Neutrophil (primary cell): ENCODE measurements around the gene UGT1A5.

DNA sequence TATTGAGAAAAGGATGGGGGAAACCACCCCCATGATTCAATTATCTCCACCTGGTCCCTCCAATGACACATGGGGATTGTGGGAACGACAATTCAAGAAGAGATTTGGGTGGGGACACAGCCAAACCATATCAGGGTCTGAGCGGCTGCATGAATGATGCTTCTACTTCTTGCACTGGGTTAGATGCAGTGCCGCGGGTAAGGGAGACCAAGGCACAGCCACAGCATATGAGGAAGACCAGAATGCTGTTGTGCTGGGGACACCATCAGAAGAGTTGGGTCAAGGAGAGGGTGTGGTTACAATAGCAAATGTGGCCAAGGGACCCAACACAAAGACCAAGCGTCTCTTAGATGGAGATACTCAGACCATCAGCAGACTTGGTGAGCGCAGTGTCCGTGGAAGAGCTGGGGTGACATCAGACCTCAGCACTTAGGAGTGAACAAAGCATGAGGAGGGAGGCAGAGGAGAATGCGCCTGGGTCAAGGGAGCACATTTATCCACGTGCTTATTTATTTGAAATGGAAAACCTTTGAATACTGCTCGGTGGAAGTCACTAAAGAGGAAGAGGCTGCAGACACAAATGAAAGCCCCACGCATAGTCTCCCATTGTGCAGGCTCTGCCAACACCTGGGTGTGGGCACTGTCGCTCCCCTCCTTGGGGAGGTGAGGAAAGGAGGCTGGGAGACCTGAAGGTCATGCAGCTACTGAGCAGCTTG is 60.0 kb upstream of the ATG16L1 start:
- PRO-cap = no peak

- PRO-cap = no peak
Observed at GRCh38 chr2:233196373-233196707, 55.1 kb upstream of the ATG16L1 start.

DNA sequence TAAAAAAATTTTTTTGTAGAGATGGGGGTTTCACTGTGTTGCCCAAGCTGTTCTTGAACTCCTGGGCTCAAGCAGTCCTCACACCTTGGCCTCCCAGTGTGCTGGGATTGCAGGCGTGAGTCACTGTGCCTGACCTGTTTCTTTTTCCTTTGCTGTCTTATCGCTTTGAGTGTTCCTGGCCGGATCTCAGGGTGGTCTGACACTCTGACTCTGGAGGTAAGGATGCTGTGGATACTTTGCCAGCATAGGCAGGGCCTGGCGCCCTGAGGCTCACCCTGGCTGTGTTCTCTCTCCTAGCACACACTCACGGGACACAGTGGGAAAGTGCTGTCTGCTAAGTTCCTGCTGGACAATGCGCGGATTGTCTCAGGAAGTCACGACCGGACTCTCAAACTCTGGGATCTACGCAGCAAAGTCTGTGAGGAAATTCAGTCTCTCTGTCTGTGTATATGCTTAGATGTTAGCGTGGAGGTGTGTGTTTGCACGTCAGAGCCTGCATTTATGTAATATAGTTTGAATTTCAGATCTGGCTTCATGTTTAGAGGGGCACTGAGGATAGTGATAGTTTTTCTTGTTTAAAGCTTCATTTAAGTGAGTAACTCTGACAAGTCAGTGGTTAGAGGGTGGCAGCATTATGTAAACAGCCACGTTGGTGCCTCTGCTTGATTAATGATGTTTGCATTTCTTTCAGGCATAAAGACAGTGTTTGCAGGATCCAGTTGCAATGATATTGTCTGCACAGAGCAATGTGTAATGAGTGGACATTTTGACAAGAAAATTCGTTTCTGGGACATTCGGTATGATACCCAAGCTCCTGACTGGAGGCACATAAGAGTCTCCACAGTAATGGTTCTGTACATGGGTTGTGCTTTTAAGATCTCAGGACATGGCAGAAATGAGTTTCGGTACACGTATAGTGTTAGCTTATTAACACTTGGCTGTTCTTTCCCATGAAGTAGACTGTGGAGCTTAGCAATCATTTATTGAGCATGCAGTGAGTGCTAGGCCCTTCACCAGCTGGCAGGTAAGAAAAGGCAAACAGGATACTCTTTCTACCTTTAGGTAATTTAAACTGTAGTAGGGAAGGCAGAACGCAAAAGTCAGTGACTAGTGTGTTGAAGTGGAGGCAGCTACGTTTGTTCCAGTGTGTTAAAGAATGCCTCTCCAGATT is 17.7 kb upstream of the SAG start:
- PRO-cap = no peak

- PRO-cap = no peak
Observed at GRCh38 chr2:233359027-233359808, 4.9 kb downstream of the DGKD start.

DNA sequence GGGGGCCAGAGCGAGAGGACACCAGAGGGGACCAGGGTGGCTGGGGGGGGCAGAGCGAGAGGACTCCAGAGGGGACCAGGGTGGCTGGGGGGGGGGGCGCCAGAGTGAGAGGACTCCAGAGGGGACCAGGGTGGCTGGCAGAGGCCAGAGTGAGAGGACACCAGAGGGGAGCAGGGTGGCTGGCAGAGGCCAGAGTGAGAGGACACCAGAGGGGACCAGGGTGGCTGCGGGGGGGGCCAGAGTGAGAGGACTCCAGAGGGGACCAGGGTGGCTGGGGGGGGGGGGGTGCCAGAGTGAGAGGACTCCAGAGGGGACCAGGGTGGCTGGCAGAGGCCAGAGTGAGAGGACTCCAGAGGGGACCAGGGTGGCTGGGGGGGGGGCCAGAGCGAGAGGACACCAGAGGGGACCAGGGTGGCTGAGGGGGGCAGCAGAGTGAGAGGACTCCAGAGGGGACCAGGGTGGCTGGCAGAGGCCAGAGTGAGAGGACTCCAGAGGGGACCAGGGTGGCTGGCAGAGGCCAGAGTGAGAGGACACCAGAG is 42.7 kb downstream of the DGKD start:
- PRO-cap = no peak

GRCh38 chr2:233421439-233421987 is 67.2 kb downstream of the DGKD start:
- PRO-cap = no peak

GRCh38 chr2:233423190-233423862 is 69.0 kb downstream of the DGKD start:
- PRO-cap = no peak

DNA sequence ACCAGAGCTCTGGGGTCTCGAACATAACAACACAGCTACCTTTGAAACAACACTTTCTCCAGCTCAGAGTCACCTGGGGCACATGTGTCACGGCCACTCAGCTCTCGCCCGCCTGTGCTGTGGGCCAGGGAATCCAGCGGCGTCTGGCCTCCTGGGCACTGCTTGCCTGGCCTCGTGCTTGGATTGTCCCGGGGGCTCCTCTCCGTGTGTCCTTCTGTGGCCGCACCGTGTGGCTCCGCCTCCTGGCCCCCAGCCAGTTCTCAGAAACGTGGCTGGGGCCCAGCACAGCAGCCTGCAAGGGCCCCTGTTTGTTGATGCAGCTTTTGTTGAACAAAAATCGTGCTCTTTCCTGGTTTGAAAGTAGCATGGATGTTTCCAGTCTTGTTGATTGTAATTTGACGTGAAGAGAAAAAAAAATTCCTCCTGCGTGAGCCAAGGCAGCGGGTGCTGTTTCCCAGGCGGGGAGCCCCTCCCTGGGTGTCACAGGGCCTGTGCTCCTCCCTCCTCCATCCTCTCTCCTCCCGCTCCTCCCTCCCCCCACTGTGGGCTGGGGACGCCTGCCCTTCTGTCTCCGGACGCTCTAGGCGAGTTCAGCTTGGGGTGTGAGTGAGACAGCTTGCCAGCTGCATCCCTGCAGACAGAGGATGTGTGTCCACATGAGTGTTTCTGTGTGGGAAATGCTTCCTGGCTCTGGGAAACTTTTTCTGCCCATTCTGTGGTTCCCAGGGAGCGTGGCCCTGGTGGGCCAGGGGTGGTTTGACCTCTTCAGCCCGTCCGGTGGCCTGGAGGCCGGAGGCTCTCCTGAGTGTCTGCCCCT is 96.7 kb downstream of the USP40 start:
- PRO-cap = no peak

DNA sequence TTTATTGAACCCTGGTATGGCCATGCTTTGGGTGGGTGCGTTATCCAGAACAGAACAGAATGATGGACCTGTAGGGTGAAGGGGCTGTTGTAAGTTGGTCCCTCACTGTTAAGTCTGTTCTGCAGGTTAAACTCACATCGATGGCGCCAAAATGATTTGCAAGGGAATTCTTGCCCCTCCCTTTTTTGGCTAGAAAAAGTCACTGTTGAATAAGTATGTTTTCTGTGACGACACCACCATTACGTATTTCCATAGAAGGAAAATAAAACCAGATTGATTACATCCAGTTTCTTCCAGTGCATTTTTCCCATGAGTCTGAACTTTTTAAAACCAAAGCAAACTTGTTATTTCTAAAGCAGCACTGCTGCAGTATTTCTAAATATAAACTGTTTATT is 91.9 kb downstream of the USP40 start:
- PRO-cap = no peak

DNA sequence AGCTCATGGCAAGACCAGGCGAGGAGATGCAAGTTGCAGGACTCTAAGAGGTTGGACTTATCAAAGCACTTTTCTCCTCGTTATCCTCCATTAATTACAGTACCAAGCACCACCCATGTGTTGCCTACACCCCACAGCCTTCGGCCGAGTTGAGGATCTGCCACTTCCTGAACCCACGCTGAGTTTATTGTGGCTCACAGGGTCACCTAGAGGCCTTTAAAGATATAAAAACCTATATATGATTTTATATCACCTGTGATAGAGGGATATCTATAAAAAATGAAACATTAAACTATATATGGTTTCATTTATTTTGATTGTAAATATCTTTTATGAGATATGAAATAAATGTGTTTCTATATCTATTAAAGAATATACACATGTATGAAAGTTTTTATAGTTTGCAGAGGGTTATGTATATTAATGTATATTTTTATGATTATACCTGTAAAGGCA is 2.7 kb downstream of the UGT1A10 start:
- PRO-cap = no peak

DNA sequence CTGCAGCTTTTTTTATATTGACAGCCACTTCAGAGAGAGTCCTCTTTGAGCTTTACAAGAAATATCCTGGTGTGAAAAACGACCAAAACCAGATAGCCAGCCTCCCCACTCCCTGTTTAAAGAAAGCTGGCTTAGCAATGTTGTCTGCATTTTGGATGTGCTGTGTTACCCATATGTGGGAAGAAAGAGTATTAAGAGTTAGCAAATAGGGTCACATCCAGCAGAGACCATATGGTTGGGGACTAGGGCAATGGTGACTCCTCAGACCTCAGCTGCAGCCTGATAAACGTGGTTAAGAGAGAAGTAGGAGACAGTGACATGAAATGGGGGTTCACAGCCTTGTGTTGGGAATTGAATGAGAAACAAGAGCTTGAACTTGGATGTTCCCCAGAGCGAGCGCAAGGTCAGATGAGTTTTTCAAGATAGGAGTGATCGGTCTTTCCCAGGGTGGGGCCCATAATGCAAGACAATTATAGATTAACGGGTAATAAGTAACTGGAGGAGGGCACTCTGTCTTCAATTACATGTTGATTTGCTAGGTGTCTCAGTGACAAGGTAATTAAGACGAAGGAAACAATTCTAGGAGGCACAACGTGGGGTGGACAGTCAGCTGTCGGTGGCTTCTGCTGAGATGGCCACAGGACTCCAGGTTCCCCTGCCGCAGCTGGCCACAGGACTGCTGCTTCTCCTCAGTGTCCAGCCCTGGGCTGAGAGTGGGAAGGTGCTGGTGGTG is at the start of gene UGT1A5:
UGT1A5 (plus strand) TSS at position 547 of the 733 bp plus-strand sequence.
- PRO-cap = no peak

- PRO-cap = no peak
Observed at GRCh38 chr2:233763727-233764893, 4.0 kb downstream of the UGT1A1 start.

DNA sequence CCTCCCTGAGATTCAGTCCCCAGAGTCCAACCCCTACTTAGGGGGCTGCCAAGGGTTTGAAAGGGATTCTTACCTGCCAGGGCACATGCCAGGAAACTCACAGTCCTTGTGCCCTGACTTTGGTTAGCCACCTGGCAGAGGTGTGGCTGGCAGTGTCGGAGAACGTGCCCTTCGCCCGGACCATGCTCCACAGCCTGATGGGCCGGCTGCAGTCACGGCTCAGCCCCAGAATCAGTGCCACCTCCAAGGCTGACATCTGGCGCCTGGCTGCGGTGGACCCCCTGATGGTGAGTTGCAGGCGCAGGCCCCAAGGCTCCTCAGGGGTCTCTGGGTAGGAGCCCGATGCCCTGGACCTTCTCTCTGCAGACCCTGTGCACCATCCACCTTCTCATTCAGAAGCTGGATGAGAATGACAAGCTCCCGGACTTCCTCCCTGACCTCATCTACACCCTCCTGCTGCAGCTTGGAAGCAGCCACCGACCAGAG is 32.3 kb downstream of the HJURP start:
- PRO-cap = no peak

DNA sequence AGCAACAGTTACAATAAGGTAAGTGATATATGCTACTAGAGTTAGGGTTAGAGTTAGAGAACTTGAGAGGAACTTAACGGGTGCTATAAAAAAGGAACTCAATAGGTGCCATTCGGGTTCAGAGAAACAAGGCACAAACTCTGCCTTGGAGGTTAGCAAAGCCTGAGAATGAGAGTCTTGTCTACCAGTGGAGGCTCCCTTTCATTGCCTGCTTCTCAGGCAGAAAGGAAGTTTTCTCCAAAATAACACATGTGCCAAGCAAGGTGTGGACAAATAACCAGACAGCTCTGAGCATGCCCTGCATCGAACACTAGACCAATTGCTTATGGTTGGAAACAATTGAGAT is 189.3 kb downstream of the ARL4C start:
- PRO-cap = no peak

- PRO-cap = no peak
Observed at GRCh38 chr2:234334116-234334706, 162.7 kb downstream of the ARL4C start.

- PRO-cap = no peak
Observed at GRCh38 chr2:234362875-234363693, 133.8 kb downstream of the ARL4C start.

DNA sequence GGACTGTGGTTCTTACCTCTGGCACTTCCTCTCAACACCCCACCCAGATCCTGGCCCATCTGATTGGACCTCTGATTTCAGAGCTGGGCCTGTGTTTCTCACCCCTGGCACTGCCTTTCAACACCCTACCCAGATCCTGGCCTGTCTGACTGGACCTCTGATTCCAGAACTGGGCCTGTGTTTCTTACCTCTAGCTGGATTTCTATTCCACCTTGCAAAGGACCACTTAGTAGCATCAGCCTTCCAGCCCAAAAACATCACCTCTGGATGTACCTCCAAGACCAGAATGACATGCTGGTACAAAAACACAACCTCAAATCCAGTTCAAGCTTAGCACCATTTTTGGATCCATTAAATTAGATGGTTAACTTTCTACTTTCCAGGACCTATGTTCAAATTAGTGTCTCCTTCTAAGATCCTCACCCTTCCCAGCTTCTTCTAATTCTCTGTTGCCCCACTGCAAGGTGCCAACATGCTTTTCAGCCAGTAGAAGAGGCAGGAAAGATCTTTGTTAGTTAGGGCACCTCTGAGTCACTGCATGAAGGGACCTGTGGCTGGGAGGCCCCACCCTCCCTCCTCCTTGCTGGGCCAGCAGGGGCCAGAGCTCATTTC is 128.4 kb downstream of the ARL4C start:
- PRO-cap = no peak

GRCh38 chr2:234423261-234423671 is 73.6 kb downstream of the ARL4C start:
- PRO-cap = no peak

- PRO-cap = no peak
Observed at GRCh38 chr2:234449150-234449648, 47.7 kb downstream of the ARL4C start.

DNA sequence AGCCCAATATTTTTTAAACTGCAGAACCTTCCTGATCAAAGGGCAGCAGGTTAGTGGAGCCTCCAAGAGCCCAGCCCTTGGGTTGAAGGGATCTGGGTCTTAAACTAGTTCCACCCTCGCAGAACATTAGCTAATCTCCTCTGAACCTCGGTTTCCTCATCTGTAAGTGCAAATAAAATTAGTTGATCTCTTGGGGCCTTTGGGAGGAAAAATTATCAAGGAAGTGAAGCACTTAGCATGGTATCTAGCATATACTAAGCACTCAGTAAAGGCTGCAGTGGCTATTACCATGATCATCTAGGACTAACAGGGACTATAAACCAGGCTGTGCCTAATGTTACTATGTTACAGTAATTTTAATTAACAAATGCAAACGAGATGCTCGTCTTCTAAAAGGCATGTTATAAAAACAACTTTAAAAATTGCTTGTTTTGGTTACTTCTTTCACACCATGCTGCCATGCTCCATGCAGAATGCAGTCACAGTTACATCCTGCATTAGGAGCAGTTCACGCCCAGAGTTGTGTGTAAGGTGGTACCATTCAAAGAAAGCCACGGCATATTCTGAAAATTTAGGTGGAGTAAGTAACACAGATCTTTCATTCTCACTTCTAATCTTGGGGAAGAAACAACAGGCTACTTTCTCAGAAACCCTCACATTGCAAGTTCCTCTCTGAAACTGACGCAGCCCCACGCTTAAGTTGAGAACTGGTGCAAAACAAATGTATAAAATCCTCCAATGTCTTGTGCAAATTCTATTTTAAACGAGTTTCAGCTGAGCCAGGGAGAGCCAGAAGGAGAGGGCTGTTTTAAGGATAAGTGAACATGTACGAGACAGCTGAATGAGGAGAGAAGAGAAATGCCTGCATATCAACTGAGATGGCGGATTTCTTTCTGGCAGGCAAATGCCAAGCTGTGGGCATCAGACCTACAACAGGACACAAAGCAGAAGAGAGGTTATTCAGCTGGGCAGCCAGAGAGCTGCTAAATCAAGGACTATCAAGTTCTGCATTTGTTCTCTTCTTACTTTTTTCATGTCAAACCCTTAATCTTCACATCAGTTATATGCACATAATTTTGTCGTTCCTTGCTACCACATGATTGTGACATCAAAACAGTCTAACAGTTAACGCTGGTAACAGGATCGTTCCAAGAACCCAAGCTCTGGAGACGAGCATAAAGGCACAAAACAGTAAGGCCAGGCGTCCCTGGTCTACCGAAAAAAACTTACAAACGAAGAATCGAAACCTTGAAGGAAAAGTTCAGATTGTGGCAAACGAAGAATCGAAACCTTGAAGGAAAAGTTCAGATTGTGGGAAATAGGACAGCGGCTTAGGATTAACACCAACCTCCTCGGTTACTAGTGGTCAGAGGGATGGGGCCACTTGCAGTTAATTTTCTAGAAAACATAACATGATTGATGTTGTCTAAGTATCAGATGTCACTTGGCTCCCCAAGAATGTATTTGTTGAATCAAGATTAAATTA is 6.5 kb downstream of the ARL4C start:
- PRO-cap = no peak